Body of pancreas (tissue), 2 donors: ENCODE measurements around a stretch of chr7.

DNA sequence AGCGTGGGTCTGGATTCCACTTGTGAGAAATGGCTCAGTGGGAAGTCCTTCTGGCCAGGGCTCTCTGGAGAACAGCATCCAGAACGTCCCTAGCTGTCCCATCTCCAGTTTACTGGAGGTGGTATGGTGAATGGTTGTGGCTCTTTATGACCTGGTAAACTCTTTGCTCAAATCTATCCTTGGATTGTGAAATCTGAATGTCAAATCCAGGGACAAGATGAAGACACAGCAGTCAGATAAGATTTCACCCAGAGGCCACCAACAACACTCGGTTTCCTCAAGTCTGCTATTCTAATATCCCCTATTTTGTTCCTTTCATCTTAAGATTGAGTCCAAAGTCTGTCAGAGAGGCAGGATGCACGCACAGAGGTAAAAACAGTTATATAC, 287.0 kb downstream of the TNS3 start:
- PRO-cap: no peak
- RAMPAGE, long total RNA, 2 experiments: no peak in any of the 2 experiments

DNA sequence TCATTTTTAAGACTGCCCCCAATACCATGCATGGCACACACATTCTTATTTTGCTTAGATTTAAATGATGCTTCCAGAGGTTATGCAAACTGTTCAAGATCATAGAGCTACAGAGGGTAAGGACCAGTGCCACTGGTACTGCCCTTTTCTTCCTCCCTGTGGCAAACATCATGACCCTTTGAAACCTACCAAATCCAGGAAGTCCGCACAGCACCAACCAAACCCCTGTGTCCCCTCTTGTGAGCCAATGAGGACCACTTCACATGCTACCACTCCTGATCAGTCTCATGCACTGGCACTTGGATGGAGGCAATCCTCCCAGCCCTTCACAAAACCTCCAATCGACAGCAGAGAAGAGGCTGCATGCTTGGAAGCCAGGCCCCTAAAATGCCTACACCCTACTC, 248.0 kb downstream of the TNS3 start:
- PRO-cap: no peak
- RAMPAGE, long total RNA, 2 experiments: no peak in any of the 2 experiments

DNA sequence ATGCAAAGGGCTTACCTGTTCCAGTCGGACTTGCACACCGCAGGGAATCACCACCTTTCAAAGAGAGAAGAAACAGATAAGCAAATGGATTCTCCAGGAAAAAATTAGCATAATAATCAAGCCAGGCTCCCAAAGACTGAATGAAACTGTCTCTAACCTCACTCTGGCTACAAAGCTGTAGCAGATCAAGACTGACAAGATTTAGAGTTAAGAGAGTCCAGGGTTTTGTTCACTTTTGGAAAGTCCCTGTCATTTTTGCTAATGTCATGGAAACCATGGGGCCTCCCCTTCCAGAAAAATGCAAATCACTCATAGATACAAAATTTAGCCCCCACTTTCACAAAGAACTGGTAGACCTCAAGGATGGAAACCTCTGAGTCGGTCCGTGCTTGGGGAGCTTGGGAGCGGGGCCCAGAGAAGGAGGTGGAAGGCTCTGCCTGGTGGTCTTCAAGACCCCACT, 100.8 kb downstream of the TNS3 start:
- PRO-cap: no peak
- RAMPAGE, long total RNA, 2 experiments: no peak in any of the 2 experiments

GRCh38 chr7:47535625-47536086, 46.3 kb downstream of the TNS3 start:
- PRO-cap: no peak
- RAMPAGE, long total RNA, 2 experiments: no peak in any of the 2 experiments

- PRO-cap: no peak
- RAMPAGE, long total RNA, 2 experiments: no peak in any of the 2 experiments
Observed at GRCh38 chr7:47552518-47552769, 29.5 kb downstream of the TNS3 start.

- PRO-cap: unidirectional peak, plus-strand start at chr7:47635333; unidirectional peak, plus-strand start at chr7:47635748
- RAMPAGE, long total RNA, 2 experiments: no peak in any of the 2 experiments
Observed at GRCh38 chr7:47634955-47635952, 53.3 kb upstream of the TNS3 start.

- PRO-cap: no peak
- RAMPAGE, long total RNA, 2 experiments: no peak in any of the 2 experiments
Observed at GRCh38 chr7:47670627-47671660, 89.0 kb upstream of the TNS3 start.

DNA sequence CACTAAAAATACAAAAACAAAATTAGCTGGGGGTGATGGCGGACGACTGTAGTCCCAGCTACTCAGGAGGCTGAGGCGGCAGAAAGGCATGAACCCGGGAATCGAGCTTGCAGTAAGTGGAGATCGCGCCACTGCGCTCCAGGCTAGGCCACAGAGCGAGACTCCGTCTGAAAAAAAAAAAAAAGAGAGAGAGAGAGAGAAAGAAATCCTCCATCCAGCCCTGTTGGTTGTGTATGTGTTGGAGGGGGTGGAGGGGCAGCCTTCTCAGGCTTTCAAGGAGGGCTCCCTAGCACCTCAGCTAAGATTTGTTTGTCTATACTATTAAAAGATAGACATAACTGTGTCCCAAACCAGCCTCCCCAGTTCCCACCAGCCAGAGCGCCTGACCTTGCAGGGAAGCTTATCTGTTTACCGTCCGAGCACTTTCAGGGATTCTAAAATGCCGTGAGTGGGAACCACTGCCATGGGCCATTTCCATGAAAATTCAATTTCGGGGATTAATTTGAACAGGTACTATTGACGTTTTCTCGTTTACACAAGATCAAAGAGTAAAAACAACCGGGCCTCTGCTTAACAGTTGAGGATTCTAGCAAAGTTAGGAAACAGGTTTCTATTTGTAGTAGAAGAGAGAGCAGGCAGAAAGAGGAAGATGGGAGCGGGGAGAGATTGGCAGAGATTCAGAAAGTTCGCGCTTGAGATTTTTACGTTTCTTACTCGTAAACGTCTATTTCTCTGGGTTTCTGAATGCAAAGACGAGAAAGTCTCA, 800 bp upstream of the VWC2 start:
- PRO-cap: no peak
- RAMPAGE, long total RNA, 2 experiments: no peak in any of the 2 experiments

DNA sequence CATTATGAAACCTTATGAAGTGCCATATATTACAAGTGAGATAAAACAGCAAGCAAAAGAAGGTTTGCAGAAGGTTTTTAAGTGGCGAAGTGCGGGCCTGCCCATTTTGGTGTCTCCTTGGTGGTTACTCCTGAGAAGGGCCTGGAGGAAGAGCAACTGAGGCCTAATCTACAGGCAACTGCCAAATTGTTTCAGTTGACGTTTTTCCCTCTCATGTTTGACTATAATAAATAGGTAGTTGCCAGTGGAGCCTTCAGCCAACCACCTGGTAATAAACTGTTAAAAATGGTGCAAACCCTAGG, 3.6 kb downstream of the IKZF1 start:
- PRO-cap: no peak
- RAMPAGE, long total RNA, 2 experiments: no peak in any of the 2 experiments

- PRO-cap: no peak
- RAMPAGE, long total RNA, 2 experiments: no peak in any of the 2 experiments
Observed at GRCh38 chr7:50347453-50348167, 43.1 kb downstream of the IKZF1 start.

DNA sequence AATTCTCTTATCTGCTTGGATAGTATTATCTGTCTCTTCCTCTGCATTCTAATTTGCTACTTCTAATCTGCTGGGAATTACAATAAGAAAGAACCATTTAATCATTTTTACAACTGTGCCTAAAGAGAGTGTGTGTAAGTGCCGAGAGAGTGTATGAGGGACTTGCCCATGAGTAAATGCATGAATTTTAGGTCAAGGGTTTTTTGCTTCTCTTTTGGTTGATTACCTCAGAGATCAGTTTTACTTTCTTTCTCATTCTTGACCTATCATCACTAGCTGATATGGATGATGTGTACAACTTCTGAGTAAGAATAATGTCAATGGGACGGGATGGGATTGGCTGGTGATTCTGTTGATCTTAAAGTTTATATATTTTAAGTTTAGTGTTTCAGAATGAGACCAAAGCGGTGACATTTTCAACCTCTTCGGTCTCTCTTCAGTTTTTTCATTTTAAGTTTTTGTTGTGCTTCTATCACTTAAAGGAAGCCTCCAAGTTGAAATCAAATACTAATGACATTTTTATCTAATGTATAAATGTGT, 47.8 kb downstream of the IKZF1 start:
- PRO-cap: no peak
- RAMPAGE, long total RNA, 2 experiments: no peak in any of the 2 experiments

DNA sequence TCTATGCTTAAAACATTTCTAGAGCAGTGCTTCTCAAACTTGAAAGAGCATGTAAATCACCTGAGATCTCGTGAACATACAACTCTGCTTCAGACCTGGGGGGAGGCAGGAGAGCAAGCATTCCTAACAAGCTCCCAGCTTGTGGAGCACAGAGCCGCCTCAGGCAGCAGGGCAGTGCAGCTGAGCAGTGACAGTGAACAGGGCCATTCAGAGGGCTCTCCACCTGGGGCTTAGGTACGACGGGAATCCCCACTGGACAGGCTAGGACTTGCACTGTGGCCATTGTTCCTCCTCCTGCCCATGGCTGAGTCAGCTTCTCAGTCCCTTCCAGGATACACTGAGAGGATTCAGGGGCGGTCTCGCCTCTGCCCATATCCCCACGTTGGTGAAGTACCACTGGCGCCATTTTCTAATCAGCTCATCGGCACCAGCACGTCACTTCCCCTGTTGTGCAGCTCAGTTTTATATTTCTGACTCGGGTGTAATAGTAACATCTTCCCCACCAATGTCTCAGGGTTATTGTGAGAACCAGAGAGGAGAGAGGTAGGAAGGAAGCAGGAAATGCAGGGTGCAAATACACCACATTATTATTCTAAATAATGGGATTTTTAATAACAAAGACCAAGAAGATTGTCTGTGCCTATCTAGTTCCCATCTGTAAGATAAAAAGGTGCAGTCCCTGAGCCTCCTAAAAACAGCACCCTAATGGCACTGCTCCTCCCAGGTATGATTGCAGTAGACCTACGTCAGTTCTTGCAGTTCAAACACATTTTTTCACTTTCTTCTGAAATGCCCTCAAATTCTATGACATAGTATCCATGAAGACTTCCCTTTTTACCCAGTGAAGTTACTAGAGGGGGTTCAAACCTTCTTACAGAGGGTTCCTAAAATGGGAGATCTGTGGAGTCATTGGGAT, 70.9 kb downstream of the FIGNL1 start:
- PRO-cap: no peak
- RAMPAGE, long total RNA, 2 experiments: no peak in any of the 2 experiments

DNA sequence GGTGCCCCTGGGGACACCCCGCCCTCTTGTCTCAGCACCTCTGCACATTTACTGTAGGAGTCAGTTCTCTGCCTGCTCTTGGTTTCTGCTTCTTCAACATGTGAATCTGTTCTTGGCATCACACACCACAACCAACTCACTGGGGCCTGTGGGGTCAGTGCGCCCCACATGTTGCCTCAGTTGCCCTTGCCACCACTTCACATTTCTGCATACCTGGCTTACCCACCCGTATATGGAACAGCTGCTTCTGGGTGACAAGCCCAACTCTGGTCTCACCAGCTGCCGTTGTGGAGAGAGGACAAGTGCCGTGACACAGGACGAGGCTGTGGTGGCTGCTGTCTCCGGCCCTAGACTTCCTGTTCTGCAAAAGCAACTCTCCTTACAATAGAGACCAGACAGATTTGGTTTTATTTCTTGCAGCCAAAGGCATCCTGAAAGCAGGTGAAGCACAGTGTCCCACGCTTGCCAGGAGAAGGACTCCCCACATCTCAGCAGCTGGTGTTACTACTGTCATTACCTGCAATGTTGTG, 96.4 kb upstream of the DDC start:
- PRO-cap: no peak
- RAMPAGE, long total RNA, 2 experiments: no peak in any of the 2 experiments

GRCh38 chr7:51973111-51973637, 656.6 kb upstream of the COBL start:
- PRO-cap: no peak
- RAMPAGE, long total RNA, 2 experiments: no peak in any of the 2 experiments

DNA sequence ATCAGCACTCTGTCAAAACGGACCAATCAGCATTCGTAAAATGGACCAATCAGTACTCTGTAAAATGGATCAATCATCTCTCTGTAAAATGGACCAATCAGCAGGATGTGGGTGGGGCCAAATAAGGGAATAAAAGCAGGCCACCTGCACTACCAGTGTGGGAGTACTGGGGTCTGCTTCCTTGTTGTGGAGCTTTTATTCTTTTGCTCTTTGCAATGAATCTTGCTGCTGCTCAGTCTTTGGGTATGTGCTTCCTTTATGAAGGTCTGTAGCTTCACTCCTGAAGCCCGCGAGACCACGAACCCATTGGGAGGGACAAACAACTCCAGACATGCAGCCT, 17.9 kb upstream of the POM121L12 start:
- PRO-cap: no peak
- RAMPAGE, long total RNA, 2 experiments: no peak in any of the 2 experiments

GRCh38 chr7:53984839-53985256, 557.3 kb upstream of the VSTM2A start:
- PRO-cap: no peak
- RAMPAGE, long total RNA, 2 experiments: no peak in any of the 2 experiments

- PRO-cap: no peak
- RAMPAGE, long total RNA, 2 experiments: no peak in any of the 2 experiments
Observed at GRCh38 chr7:54967203-54967655, 51.6 kb upstream of the EGFR start.

DNA sequence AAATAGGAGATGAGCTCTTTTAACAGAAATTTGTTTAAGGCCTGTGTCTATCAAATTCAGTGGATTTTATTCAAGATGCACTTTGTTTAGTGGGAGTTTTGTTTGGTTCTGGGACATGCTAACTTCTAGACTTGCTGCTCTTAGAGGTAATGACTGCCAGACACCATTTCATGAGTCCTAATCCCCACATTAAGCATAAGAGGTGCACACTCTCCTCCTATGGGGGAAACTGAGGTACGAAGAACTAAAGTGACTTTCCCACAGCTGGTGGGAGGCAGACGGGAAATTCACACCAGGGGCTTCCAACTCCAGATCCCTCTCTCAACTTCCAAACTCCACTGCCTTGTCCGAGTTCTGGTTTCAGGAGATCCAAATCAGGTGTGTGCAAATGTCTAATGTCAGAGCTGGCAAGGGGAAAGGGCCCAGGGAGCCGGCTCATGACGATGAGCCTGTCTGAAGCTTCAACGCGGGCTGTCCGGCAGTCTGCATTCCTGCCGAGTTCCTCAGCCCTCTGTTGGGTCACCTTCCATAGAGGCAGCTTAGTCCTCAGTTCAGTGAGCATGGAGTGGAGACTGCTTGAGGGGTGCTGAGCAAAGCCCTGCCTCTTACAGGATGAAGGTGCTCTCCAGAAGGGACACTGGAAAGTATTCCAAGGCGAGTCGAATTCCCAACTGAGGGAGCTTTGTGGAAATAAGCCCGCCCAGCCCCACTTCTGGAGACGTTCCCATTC, 3.0 kb downstream of the EGFR start:
- PRO-cap: no peak
- RAMPAGE, long total RNA, 2 experiments: no peak in any of the 2 experiments

DNA sequence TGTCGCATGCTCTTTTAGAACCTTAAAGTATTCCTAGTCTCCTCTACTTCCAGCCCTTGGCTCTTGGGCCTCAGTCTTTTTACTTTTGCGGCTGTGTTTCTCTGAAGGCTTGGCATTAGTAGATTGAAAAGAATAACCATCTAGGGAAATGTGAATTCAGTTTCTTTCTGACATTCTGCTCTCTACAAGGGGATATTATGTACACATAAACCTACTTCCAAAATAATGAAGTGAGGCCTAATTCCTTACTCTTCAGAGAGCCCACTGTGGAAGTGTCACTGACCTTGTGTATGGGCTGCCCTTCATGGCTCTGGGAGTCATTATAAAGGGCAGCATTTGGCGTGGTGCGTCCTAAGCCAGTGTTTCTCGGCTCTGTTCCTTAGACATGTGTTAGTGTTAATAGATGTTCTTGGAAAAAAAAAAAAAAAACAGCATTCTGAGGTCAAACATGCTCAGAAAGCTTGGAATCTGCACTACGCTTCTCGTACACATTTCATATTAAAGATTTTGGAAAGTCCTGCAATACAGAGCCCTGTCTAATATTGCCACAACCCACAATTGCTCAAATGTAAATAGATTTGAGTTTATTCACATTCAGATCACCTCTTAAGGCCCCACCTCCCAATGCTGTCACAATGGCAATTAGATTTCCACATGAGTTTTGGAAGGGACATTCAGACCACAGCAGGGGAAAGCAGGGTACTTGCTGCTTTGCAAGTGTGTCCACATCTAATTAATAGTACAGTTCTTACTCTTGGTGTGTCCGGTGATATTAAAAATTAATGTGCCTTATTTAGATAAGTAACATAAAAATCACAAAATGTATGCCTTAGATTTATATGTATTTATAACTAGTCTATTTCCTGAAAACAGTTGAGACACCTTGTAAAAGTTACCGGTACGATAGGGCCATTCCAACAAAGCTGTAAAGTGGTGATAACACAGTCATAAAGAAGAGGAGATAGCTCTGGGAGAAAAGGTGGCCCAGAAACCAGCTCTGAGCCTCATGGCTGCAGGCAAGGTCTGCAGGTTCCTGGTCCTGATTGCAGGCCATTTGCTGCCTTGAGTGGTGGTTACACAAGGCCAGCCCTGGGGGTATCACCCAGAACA, 27.7 kb downstream of the EGFR start:
- PRO-cap: no peak
- RAMPAGE, long total RNA, 2 experiments: no peak in any of the 2 experiments

DNA sequence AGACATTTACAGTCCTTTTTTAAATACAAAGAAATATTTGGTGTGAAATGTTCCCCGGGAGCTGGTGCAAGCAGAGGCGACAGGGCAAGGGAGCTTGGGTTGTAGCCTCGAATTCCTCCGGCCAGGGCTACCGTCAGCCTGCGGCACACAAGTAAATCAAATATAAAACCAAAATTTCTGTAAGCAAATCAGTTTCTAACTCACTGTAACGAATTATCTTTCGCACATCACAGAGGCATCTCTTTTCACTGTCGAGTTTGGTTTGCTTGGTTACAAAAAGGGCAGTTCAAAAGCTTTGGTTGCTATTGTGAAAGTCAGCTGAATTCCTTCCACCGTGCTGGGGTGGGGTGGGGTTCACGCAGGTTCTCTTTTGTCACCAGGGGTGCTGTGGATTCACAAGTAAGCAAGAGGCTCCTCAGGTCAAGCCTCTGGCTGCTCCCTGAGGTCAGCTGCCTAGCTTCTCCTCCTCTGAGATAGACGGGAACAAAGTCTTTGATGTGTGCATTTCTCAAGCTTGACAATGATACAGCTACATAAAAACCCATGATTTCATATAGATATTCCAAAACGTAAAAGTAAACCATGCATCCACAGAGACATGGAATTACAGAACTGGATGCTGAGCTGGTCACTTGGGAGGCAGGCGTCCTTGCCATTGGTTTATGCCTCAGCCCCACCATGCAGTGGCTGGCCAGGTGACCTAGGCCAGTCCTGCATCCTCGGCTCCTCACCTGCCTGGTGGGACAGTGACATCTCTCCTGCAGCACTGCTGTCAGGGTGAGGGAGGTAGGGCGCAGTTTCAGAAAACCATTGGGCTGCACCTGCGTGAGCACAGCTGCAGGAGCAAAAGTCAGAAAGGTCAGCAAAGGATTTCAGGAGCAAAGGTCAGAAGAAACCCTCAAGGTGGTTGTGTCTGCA, 47.8 kb downstream of the EGFR start:
- PRO-cap: no peak
- RAMPAGE, long total RNA, 2 experiments: start-site peak on the plus strand in 1 of 2 experiments, centred at position 776 of the sequence, 17 reads per replicate